Measurements from ENCODE around the genes HDGFL3, BNC1, SH3GL3 and SEC11A.

GRCh38 chr15:83206929-83207315 lies 701 bp downstream of the HDGFL3 start:
- PRO-cap, result bidirectional peak, plus-strand start at chr15:83207109, minus-strand start at chr15:83207050
- RAMPAGE, long total RNA, result no peak

DNA sequence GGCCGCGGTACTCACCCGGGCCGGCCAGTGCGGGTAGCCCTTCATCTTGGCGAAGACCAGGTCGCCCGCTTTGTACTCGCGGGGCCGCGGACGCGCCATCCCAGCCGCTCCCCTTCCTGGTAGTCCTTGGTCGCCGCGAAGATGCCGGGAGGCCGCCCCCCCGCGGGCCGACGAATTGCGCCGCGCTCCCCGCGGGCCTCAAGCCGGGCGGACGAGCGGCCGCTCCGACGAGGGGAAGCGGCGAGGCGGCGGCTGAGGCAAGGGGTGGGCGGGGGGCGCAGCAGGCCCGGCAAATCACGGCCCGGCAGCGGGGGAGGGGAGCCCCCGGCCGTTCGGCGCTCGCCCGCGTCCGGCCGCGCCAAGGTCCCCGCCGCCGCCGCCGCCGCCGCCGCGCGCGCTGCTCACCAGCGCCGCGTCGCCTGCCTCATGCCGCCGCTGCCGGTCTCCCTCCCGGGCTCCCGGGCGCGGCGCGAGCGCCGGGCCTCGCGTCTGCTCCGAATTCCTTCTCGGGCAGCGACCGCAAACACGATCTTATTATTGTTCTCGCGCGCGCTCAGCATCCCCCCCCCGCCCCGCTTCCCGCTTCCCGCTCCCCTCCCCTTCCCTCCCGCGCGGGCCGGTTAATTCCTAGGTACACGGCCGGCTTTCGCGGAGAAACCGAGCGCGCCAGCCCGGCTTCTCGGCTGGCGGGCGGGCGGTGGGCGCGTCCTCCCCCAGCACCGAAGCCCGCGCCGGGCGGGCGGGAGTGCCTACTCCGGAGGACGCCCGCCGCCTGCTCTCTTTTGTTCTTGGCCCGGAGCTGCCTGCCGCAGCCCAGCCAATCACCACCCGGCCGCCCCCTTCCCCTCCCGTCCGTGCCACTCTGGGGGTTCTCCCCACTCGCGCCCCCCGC lies at the start of gene HDGFL3:
HDGFL3 (minus strand) TSS at position 508 of the 892 bp plus-strand sequence.
- PRO-cap, result bidirectional peak, plus-strand start at position 645 of the sequence, minus-strand start at position 508 of the sequence; unidirectional peak, minus-strand start at position 724 of the sequence
- RAMPAGE, long total RNA, result no peak

DNA sequence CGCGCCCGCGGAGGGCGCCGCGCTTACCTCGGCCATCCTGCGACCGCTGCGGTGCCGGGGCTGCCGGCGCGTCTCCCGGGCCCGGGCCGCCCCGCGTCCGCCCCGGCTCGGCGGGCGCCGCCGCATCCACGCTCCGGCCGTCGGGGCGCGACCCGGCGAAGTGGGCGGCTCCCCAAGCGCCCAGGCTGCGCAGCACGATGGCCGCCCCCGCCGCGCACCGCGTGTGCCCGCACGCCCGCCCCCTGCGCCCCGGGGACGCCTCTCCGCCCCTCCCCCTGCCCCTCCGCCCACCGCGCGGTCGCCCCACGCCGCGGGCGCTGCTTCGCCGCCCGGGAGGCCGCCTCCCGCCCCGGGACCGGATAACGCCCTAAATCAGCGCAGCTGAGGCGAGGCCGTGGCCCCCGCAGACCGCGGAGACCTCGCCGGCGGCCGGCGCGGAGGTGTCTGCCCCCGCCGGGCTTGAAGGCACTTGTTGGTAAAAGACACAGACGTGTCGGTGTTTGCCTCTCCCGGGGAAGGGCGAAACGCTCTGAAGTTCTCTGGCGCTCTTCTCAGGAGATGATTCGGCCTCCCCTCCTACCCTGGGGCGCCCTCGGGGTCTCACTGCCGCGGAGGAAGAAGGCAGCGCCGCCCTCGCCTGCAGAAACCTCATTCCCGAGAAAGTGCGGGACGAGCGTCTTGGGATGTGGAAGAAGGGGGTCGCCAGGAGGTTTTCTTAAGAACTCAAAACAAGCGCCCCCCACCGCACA lies at the start of gene BNC1:
BNC1 (minus strand) TSS at position 162 of the 749 bp plus-strand sequence.
- PRO-cap, result no peak
- RAMPAGE, long total RNA, result no peak

DNA sequence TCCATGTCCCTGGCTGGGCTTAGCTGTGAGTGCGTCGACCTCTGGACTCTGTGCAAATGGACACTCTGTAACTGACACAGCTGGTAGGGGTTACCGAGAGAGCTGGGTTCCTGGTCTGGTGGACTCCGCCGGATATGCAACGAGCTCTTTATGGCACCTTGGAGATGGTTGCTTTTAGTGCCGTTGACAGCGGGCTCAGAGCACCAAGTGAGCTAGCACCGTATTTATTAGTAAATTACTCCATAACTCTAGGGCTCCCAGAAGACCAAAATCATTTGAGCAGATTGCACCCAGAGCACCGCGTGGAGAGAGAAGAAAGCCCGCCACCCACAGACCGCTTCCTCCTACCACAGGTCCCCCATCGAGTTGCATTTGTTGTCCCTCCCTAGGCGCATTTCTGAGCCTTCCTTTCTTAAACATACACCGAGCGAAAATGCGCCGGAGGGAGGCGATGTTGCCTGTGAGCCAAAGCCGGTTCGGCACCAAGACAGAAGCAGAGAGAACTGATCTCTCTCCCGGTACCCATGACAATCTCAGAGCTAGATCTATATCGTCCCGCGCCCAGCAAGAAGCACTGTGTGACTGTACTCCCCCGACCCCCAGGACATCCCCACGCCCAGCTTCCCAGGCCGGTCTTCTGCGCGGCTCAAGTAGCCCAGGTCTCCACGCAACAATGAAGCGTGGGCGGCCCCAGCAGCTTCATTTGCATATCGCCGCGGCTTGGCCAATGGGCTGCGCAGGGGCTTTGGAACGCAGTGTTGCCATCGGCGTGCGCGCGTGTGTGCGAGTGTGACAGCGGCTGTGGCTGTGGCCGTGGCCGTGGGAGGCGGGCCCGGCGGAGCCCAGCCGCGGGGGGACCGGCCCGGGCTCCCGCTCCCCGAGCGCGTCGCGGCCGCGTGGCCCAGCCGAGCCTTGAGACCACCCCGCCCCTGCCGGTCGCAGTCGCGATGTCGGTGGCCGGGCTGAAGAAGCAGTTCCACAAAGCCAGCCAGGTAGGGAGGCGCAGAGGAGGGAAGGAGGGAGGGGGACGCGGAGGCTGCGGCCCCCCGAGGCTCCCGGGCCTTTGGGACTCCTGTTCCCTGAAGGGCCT lies at the start of gene SH3GL3:
SH3GL3 (plus strand) TSS at position 755 of the 1,090 bp plus-strand sequence.
- PRO-cap, result unidirectional peak, plus-strand start at position 755 of the sequence
- RAMPAGE, long total RNA, result no peak

GRCh38 chr15:84144852-84145279 lies 90.7 kb upstream of the GOLGA6L4 start:
- PRO-cap, result unidirectional peak, minus-strand start at chr15:84145057
- RAMPAGE, long total RNA, result no peak

DNA sequence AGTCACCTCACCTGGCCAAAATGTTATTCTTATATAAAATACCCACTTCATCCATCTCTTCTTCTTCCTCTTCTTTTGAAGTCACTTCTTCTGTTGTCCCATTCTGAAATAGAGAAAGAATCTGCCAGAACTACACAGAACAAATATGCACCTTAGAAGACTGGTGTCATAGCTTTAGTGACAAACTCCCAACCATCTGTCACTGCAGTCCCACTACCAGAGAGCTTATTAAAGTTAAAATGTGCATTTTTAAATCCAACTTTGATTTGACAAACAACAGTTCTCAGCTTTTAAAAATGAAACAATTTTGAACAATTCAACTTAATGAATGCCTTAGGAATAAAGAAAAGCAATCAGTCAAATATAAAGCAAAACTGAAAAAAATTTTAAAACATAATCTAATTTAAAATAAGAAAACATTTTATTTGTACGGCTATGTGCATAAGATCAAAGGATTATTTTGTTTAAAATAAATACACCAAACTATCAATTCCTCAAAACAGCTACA lies 54.6 kb upstream of the ZSCAN2 start:
- PRO-cap, result no peak
- RAMPAGE, long total RNA, result no peak

- PRO-cap, result no peak
- RAMPAGE, long total RNA, result no peak
Measured at GRCh38 chr15:84554870-84555107, 46.0 kb upstream of the ZSCAN2 start.

- PRO-cap, result no peak
- RAMPAGE, long total RNA, result no peak
Measured at GRCh38 chr15:84670553-84671038, 12.6 kb upstream of the NMB start.

DNA sequence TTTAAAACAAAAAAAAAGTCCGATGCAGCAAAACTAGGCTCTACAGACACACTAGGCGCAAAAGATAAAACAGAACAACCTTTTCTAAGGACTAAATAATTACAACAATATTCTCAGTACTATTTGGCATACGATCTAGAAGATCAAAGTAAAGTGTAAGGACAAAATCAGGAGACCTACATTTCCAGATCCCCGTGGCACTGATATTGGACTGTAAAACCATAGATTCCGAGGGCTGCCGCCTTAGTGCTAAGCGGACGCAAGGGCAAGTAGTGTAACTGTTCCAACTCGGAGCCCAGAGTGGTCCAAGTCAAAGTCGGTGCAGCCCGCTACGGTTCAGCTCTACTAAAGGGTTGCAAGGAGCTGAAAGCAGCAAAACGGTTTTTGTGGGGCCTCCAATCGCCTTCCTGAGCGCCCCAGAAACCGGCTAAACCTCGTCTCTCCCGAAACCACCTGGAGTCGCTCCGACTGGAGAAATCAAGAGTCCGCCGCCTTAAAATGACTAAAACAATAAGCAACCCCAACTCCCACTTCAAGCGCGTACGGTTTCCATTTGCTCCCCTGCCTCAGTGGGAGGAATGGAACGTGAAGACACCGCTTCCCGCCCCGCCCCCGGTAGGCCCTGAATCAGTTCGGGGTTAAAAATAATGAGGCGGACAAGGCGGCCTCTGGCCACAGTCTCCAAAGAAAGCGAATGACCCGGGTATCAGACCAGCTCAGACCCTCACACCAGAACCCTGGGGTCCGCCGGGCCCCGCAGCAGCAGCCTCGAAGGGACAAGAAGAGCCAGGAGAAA lies 532 bp downstream of the SEC11A start:
- PRO-cap, result no peak
- RAMPAGE, long total RNA, result no peak

GRCh38 chr15:84716005-84716883 lies at the start of gene SEC11A:
TSS of gene SEC11A (minus strand) at chr15:84716139.
- PRO-cap, result bidirectional peak, plus-strand start at chr15:84716198, minus-strand start at chr15:84716139; bidirectional peak, plus-strand start at chr15:84716544, minus-strand start at chr15:84716408
- RAMPAGE, long total RNA, result start-site peak on the minus strand at chr15:84716063-84716191, 1,009 and 567 reads in 2 replicates; start-site peak on the minus strand at chr15:84716391-84716437, 176 and 160 reads in 2 replicates

DNA sequence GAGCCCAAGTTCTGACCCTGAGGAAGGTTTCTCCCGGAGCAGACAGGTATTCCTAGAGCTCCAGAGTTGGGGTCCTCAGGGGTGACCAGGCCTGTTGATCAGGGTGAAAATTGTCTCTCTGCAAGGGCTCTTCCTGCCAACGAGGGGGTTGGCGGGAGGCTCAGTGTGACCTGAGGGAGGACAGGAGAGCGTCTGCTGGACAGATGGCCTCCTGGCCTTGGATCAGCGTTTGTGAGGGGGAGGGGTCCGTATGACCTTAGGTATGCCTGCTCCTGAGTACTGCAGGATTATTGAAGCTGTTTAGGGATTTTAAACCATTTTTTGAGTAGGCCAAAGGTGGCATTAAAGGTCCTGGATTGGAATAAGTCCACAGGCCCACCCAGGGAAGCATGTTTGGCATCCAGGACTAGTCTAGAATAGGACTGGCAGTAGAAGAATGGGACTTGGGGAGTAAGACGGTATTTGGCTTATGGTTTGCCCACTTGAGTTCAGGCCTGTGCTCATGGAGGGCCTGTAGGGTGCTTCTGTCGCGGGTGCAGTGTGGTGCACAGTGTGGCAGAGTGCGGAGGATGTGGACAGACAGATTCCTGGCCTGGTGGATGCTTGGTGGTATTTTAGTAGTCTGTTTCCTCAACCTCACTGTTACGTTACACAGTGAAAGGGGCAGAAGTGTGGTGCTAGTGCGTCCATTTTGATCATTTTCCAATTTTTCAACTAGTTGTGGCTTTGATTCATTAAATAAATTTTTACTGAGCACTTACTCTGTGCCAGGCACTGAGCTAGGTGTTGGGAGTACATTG lies 963 bp downstream of the ZNF592 start:
- PRO-cap, result no peak
- RAMPAGE, long total RNA, result no peak

DNA sequence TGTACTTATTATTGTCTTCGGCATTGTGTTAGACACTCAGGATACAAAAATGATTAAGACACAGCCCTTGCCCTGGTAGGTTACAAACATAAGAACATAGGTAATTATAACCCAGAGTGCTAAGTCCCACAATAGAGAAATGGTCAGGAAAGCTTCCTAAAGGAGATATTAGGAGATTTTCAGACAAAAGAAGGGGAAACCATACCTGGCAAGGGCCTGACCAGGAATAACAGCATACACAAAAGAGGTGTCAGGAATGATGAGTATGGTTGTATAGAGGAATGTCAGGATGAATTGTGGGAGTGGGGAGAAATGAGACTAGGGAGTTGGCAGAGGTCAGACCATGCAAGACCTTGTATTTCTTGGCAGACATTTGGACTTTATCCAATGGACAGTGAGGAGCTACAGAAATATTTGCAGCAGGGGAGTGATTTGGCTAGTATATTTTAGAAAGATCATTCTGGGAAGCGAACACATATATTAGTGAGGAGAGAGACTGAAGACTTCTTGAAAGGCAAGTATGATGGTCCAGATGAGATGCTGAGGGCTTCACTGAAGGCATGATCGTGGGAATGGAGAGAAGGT lies 25.5 kb upstream of the ALPK3 start:
- PRO-cap, result no peak
- RAMPAGE, long total RNA, result no peak

- PRO-cap, result bidirectional peak, plus-strand start at chr15:84818771, minus-strand start at chr15:84818704
- RAMPAGE, long total RNA, result no peak
Measured at GRCh38 chr15:84818587-84819157, 1.5 kb downstream of the ALPK3 start.

DNA sequence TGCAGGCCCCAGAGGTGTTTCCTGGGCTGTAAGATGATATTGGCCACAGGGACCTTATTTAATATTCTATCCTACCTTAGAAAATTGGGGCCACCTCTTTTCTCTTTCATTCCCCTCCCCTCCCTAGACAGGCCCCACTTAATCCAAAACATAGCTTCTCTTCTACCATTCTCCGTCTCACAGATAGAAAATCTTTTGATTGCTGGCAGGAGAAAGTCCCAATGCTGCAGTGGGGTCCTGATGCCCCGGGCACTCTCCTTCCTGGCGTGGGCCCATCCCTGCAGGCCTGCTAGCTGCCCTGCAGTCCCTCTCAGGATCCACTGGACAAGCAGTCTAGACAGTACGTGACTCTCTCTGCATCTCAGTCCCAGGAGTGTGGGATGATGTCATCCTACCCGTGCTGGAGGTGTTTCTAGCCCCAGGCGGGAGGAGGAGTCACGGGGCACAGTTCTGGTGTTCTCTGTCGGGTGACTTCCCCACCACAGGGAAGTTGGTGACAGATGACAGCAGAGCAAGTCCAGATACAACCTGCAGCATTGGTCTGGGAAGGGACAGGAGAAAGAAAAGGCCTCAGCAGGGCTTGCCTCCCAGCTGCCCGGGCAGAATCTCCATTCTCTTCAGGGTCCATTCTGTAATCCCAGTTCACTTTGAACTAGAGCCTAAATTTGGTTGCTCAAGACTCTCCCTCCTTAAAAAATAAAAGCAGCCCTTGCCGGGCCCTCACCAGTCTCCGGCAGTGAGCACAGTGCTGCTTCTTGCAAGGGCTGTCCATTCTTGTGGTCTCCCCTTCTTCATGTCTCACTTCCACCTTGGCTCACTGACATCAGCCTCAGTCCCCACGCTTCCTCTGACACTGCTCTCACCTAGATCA lies 30.5 kb downstream of the SLC28A1 start:
- PRO-cap, result bidirectional peak, plus-strand start at position 484 of the sequence, minus-strand start at position 335 of the sequence
- RAMPAGE, long total RNA, result no peak

- PRO-cap, result no peak
- RAMPAGE, long total RNA, result no peak
Measured at GRCh38 chr15:85000002-85000499, 18.4 kb downstream of the PDE8A start.

- PRO-cap, result no peak
- RAMPAGE, long total RNA, result no peak
Measured at GRCh38 chr15:85026098-85026535, 44.5 kb downstream of the PDE8A start.

DNA sequence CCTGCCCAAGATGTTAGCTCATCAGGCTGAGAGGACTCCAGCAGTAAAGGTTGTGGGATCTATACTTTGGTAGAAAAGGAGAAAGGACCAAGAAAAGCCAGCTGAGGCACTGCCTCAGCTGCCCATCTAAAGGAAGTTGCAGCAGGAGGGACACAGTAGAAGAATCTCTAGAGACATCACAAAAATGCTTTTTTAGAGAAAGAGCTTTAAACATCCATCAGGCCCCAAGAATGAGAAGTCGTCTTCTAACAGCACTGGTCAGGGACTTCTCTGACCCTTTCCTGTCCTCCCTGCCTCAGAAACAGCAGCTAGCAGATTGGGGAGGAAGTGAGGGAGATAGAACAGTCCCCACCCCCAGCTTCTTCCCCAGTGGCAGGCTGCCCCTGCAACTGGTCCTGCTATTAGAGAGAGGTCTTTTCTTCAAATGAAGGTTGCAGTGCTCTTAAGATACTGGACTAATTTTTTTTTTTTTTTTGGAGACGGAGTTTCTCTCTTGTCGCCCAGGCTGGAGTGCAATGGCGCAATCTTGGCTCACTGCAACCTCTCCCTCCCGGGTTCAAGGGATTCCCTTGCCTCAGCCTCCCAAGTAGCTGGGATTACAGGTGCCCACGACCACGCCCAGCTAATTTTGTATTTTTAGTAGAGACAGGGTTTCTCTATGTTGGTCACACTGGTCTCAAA lies 55.1 kb downstream of the PDE8A start:
- PRO-cap, result no peak
- RAMPAGE, long total RNA, result no peak

DNA sequence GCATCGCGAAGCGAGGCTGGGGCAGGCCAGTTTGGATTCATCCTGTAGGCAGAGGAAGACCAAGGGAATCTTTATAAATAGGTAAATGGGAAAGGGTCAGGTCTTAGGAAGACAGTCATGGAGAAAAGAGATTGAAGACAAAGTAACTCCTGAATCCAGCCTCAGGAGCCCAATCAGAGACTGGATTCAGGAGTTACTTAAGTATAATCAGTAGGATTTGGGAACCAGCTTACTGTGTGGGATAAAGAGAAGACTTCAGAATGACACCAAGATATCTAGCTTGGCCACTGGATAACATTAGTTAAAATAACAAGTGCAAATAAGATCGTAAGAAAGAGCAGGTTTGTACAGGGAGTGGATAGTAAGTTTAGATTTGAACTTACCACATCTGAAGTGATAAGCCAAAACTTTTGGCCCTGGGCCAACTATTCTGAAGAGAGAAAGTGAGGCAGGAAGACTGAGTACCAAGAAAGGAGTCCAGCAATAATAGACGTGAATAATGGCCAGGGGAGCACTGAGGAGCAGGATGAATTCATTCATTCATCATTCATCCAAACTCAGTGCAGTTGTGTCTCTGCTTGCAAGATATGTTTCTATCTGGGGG lies 122.8 kb downstream of the PDE8A start:
- PRO-cap, result no peak
- RAMPAGE, long total RNA, result no peak

DNA sequence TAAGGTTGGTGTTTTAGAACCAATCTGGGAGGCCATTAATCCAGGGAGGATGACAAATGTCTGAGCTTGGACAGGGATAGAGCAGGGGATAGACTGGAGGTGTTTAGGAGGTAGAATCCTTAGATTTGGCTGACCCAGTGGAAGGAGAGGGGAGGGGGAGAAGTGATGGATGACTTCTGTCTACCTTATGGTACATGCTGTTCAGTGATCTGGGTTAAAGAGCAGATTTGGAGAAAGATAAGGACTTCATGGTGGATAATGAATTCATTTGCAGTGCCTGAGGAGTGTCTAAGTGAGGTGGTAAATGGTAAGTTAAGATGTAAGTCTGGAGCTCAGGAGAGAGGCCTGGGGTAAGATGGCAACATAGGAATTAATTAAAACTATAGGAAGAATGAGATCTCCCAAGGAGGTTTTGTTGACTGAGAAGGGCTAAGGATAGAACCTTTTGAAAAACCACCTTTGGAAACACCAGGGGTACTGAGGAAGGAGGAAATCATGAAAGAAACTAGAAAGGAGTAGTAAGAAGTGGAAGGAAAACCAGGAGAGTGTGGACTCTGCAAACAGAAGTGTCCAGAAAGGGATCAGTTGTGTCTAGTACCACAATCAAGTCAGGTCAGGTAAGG lies 125.9 kb downstream of the PDE8A start:
- PRO-cap, result no peak
- RAMPAGE, long total RNA, result no peak

DNA sequence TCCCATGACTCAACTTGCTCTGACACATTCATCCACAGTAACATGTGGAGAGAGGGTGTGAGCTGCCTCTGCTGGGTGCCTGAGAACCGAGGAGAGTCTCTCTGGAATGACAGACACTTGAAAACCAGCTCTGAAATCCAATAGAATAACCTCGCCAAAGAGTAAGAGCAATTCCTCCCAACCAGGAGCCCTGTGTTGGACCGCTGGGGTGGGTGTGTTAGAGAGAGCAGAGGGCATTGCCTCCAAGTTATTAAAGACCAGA lies 35.8 kb upstream of the AKAP13 start:
- PRO-cap, result no peak
- RAMPAGE, long total RNA, result no peak

Measured in urinary bladder (tissue), 3 donors.